HCT116 (cell line): ENCODE measurements around a stretch of chr13.

DNA sequence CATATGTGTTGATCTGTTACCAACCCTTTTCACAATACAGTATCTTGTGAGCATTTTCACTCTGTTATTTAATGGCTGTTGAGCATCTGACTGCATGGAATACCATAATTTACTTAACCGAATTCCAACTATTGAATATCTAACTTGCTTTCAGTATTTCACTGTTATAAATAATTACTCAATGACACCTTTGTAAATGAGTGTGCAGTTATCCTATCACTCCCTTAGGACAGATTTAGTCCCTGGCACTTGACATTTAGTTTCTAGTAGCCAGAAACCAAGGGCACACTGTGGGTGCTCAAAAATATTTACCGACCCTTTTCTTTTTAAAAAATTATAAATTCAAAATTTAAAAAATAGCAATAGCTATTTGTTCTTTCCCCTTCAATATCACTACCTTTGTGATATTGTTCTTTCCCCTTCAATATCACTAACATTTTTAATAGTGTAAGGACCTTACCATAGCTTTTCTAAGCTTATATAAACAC is 258.8 kb downstream of the DCLK1 start:
- RRBS, result no CpG with 5 or more reads among the region's 2 CpGs

- RRBS, result no CpG with 5 or more reads among the region's 2 CpGs
Observed at GRCh38 chr13:36069666-36070098, 61.5 kb downstream of the DCLK1 start.

DNA sequence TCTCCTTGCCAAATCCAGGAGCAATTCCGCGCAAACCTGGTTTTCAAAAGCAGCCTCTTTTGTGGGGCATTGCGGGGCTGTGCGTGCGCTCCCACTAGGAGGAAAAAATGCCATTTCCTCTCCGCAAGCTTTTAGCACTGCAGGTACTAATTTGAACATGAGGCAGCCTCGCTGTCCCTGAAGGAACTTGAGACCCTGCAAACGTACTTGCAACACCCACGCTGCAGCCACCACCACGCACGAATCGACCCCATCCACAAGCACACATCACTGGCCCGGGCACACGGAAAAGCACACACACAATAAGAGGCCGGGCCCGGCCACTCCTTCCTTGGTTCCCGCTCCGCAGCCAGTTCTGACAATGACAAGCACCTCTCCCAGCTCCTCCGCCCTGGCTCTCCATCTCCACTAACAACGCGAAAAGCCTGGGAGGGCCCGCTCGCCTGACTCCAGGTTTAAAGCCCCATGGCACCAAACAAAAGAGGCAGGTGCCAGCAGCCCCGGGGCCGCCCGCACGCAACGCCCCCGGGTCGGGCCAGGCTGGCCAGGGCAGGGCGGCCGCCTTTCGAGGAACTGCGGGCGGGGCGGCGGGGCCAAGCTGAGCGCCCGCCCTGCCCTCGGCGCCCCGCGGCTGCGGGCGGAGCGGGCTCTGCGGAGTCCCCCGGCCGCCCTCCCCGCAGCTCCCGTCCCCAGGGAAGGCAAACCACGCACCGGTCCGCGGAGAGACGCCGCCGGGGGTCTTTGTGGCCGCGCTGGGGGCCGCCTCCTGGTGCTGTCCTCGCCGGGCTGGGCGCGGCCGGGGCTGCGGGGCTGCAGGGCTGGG is 568 bp downstream of the DCLK1 start:
- RRBS, result 90% methylated on average over 13 of the region's 67 CpGs

- RRBS, result no CpG with 5 or more reads among the region's 13 CpGs
Observed at GRCh38 chr13:36680587-36681467, 7.0 kb downstream of the SERTM1 start.

DNA sequence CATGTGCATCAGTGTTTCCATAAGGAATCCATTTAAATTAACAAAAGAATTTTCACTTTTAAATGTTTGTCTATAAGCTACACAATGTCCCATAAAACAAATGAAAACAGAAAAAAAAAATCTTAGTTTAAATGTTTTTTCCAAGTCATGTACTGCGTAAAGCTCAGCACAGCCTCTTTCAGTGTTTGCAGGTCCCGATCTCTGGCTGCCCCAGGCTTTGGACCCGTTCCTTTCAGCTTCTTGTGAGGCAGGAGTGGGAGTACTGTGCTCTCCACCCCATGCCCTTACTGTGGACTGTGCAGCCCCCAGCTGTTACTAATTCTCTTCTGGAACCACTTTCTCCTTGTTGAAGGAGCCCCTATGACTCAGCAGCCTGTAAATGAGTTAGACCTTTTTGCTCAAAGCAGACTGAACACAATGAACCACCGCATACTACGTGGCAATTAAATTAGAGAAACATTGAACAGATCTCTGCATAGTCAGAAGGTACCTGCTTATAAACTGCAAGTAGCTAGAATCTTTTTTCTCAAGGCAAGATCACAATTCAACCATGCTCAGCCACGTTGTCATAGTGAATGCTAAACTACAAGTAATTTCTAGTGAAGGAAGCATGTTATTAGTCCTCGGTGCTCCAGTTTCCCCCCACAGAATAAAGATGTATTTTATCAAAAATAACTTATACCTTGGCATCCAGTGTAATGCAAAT is 39.0 kb downstream of the SERTM1 start:
- RRBS, result no CpG with 5 or more reads among the region's 7 CpGs

- RRBS, result no CpG with 5 or more reads among the region's 2 CpGs
Observed at GRCh38 chr13:36798158-36798500, 20.9 kb upstream of the RFXAP start.

DNA sequence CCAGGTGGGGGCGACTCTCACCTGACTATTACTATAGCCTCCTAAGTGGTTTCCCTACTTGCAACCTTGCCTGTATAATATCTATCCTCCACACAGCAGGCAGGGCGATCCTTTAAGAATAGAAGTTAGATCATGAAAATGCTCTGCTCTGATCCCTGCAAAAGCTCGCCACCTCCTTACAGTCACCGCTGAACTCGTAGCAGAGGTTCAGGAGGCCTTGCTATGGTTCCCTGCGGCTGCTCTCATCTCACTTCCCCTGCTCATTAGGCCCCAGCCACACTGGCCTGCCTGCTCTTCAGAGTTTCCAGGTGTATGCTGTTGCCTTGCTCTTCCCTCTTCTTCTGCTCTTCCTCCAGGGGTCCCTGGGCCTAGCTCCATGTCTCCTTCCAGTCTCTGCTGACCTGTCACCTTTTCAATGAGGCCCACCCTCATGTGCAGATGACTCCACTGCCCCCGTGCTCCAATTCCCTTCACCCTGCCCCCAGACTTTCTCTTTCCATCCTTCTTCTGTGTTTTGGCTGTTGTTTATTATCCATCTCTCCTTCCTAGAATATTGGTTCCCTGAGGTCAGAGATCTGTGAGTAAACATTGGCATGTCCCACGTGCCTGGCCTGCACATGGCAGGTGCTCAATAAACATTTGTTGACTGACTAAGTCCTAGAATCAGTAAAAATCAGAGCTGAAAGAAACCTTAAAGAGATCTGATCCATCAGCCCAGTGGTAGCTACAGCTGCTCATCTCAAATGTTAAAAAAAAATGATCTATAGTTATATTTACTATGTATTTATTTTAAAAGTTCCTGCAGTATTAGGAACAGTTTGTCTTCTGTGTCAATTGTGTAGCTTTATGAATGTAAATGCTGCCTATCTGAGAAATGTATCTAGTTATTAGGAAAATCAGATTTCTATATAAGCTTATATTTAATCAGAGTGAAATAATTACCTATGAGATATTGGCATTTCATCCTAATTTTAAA is 32.2 kb downstream of the RFXAP start:
- RRBS, result no CpG with 5 or more reads among the region's 8 CpGs

GRCh38 chr13:38125582-38125906 is 224.1 kb upstream of the UFM1 start:
- RRBS, result no CpG with 5 or more reads among the region's 1 CpG

- RRBS, result no CpG with 5 or more reads among the region's 3 CpGs
Observed at GRCh38 chr13:38146812-38147299, 202.8 kb upstream of the UFM1 start.

DNA sequence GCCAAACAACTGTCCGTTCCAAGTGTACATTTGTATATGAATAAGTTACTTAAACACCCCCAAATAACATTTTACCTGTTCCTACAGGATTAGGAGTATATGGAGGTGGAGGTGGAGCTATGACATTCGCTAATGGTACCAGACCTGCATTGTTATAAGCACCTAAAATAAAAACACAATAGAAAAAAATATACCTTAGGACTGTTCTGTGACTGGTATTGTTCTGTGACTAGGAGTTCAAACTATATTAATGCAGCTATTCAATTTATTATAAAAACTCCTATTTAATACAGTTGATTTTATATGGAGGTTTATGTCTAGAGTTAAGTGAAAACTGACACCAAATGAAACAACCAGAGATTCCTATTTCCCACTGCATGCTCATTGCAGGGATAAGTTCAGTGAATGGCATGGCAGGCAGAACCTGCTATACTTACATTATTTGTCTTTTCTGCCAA is 15.6 kb downstream of the PROSER1 start:
- RRBS, result no CpG with 5 or more reads among the region's 2 CpGs

GRCh38 chr13:39036275-39036730 is 1.6 kb downstream of the PROSER1 start:
- RRBS, result no CpG with 5 or more reads among the region's 10 CpGs

DNA sequence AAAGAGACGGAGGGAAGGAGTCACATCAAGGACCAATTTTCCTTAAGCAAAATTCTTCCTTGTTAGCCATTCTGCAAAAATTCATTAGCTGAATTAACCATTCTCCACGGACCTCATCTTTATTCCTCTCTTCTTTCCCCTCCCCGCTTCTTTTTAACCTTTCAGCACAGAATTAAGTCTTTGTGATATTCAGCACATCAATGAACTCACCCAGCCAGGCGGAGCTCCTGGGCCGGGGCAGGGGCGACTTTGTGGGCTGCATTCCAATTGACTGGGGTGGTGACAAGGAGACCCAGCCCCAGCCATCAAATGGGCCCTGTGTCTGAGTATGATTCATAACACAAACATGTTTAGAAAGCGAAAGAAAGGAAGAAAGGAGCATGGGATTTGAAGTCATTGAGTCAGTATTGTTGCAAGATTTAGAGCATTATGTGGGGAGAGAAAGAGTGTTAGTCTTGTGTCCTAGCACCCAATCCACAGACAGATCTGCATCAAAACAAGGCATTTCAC is 185.4 kb downstream of the LHFPL6 start:
- RRBS, result no CpG with 5 or more reads among the region's 7 CpGs

DNA sequence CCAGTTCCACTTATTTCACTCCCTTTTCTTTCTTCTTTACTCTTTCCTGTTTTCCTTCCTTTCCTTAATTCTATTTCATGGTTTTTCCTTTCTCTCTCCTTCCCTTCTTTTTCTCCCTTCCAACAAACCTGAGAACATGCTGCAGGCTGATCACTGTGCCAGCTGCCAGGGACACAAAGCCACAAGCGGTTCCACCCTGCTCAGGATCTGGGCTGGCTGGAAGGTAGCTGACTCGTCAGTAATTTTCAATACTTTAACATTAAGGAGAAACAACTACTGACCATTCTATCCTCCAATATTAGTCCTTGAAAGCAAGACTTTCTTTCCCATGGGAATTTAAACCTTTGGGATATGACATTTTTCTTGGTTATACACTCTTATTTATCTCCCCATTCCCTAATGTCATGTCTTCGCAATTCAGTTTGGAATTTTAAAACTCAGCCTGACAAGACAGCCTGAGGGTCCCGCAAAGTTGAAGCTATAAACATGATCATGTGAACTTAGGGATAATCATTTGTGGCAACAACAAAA is 143.6 kb downstream of the LHFPL6 start:
- RRBS, result no CpG with 5 or more reads among the region's 4 CpGs

GRCh38 chr13:39600677-39601423 is 2.1 kb downstream of the LHFPL6 start:
- RRBS, result no CpG with 5 or more reads among the region's 10 CpGs

GRCh38 chr13:39988290-39988840 is 332.9 kb downstream of the COG6 start:
- RRBS, result no CpG with 5 or more reads among the region's 8 CpGs

DNA sequence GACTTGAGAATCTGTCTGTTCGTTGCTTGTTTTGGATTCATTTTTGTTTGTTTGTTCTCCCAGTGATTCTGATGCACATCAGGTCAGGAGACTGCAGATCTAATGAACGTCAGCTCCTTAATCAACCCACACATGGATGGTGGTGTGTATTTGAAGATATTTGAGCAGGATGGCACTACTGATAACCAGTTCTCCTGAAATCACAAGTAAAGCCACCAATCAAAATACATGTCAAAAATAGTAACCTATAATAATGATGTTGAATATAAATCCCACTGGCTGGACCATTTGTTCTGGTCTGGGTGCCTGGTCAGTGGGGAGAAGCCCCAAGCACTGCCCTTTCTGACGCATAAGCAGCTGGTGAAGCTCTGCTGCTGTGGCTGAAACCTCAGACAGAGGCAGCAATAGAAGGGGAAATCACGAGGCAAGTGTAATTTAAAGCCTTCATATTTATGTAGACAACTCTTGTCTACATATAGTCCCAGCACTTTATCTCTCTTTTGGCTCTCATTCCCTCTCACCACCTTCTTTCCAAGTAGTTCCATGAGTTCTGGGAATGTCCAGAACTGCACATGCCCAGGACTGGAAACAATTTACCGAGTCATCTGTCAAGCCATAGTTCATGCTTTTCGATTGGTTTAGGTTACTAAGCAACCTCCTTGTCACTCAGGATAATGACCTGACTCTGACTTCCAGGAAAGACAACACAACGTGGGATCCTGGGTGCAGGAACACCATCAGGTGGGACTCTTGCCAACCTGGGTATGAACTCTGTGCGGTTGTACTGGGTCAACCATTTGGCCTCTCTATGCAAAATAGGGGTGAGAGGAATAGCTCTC is 322.2 kb downstream of the FOXO1 start:
- RRBS, result no CpG with 5 or more reads among the region's 8 CpGs

DNA sequence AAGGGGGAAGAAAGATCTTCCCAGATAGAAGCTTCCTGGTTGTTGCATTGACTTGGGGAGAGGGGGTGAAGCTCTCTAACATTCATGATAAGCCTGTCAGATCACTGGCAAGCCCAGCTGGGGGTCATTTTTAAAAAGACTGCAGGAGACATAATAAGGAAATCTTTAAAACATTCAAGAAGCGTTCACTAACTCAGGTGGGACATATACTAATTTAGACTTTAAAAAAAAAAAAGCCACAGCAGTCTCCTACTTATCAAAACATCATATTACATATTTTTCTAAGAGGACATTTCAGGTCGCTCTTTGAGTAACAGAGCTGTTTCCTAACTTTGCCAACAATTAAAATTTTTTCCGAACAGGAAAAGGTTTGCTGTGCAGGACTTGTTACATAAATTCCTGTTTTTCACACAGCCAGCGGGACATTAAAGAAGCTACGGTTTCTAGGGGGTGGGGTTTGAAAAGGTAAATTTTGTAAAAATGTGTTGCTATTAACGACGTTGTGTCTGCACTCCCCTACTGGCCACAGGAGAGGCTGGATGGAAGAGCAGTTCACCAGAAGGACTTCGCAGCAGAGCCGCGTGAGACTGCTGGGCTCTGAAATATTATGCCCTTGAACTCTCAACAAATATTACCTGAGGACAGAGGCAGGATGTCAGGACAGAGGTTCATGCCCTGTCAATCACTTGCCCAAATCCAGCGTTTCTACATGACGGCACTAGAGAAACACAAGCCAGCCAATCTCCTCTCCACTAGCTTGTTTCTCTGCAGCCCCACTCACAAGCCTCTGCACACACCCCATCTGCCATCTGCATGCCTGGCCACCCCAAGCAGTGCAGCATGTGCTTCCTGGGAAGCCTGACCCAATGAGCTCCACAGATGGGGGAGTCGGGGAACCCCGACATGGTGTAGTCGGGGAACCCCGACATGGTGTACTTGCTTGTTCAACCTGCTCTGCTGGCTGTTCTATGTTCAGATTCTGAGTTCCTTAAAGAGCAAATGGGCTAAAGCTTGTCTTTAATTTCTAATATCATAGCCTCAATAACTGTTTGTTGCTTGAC is 102.1 kb downstream of the FOXO1 start:
- RRBS, result no CpG with 5 or more reads among the region's 16 CpGs

GRCh38 chr13:40587652-40588180 is 78.7 kb downstream of the FOXO1 start:
- RRBS, result no CpG with 5 or more reads among the region's 5 CpGs

DNA sequence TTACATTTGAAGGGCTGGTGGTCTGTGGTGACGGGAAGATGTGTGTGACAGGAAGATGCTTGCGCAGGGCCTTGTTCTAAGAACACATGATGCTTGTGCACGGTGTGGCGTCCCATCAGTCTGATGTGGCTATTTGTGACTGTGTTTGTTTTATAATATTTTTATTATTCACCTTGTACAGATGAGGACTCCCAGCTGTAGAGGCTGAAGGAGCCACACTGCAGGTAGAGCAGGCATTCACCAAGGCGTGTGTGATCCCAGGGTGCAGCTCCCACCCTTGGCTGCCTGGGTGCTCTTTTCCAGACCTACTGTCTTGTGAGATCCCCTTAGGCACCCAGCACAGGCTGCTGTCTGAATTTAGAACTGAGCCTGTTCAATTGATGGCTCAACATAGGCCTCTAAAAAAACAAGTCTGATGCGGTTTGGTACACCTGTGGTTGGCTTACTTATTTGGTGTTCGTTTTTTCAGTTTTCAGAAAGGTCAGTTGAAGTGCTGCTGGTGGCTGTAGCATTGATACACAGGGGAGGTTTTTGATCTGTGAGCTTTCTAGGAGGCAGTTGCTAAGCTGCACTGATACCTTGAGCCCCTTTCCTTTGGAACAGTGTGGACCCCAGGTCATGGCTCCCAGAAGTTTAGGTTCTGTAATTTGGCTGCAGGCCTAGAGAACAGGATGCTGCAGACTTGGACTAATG is 3.2 kb downstream of the SLC25A15 start:
- RRBS, result no CpG with 5 or more reads among the region's 7 CpGs